Subcutaneous preadipocyte (primary cell): Measurements from ENCODE around the gene FN3KRP.

GRCh38 chr17:82059706-82060228 lies 5.8 kb downstream of the DUS1L start:
- CAGE, long polyA plus RNA, result no peak

GRCh38 chr17:82077829-82078871 lies 12.5 kb upstream of the DUS1L start:
- CAGE, long polyA plus RNA, result no peak

DNA sequence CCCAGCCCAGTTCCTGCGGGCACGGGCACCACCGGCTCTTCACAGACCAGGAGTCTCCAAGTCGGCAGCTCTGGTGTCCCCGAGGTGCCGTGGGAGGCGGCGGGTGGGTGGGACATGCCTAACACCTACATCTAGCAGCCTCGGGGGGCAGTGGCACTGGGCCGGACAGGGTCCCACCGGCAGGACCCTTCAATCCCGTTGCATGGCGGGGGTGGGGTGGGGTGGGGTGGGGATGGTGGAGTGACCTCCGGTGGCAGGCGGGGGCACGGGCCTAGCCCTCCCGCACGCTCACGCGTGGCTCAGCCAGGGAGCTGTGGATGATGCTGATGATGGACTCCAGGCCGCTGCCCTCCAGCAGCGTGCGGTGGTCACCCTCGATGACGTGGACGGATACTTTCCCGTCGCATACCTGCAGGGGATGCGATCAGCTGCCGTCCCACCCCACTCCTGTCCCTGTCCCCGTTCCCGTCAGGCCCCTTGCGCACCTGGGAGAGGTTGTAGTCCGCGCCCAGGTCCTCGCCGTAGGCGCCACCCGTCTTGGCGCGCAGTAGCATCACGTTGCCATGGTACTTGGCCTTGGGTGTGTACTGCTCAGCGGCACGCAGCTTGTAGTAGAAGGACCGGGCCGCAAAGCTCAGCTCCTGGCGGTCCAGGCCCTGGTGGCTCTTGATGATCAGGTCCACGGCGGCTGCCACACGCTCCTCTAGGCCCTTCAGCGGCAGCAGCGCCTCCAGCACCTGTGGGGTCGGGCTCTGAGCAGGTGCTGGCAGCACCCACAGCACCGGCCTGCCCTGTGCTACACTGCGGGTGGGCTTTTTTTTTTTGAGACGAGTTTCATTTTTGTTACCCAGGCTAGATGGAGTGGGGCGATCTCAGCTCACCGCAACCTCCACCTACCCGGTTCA lies 13.5 kb upstream of the DUS1L start:
- CAGE, long polyA plus RNA, result no peak

DNA sequence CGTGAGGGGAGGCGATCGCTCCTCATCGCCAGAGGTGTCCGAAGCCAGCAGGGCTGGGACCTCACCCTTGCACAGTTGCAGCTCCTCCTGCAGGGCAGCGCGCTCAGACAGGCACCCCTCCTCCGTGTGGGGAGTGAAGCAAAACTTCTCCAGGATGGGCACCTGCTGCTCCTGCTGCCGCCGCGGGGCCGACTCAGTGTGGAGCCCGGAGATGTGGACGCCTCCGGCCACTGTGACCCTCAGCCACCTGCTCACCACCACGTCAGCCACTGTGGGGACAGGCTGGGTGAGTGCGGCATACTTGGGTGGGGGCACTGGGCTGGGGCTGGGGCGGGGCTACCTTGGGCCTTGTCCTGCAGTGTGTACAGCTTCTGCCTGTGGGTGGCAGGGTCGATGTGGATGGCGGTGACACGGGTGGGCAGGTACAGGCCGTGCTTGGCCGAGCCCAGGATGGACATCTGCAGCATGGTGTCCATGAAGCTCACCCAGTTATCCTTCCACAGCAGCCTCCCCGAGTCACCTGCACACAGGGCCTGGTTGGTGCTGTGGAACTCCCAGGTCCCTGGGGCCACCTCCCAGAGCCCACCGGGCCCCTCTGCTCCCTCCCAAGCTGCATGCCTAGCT lies 10.9 kb downstream of the FASN start:
- CAGE, long polyA plus RNA, result no peak

GRCh38 chr17:82112817-82113660 lies 15.0 kb upstream of the FASN start:
- CAGE, long polyA plus RNA, result no peak

DNA sequence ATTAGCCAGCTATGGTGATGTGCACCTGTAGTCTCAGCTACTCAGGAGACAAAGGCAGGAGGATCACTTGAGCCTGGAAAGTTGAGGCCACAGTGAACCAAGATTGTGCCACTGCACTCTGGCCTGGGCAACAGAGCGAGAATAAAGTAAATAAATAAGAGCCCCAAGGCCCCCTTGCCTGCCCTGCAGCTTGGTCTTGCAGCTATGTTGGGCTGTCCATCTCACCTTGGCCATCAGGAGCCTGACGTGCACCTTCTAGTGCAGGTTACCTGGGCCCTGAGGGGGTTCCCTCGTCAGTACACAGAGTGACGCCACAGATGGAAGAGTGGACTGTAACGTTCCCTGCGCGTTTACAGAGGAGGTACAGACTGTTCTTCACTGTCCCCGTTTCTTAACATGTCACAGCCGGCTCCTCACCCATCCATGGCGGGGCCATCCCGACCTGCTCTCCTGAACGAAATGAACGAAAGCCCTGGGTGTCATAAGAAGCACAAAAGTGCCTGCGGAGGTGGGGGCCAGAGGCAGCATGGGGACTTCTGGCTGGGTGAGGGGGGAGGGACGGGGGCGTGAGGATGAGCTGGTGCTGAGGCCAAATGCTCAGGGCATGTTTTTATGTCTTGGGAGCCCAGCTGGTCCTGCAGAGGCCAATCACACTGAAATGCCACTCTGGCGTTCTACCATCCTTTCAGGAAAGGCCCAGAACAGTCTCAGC lies 15.9 kb upstream of the FASN start:
- CAGE, long polyA plus RNA, result no peak

GRCh38 chr17:82170369-82170997 lies 42.2 kb downstream of the CCDC57 start:
- CAGE, long polyA plus RNA, result no peak

DNA sequence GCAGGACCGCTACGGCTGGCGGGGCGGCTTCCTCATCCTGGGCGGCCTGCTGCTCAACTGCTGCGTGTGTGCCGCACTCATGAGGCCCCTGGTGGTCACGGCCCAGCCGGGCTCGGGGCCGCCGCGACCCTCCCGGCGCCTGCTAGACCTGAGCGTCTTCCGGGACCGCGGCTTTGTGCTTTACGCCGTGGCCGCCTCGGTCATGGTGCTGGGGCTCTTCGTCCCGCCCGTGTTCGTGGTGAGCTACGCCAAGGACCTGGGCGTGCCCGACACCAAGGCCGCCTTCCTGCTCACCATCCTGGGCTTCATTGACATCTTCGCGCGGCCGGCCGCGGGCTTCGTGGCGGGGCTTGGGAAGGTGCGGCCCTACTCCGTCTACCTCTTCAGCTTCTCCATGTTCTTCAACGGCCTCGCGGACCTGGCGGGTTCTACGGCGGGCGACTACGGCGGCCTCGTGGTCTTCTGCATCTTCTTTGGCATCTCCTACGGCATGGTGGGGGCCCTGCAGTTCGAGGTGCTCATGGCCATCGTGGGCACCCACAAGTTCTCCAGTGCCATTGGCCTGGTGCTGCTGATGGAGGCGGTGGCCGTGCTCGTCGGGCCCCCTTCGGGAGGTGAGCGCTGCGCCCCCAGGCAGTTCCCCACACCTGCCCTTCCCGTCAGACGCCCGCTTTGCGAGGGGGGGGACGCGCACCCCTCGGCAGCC lies 8.6 kb downstream of the SLC16A3 start:
- CAGE, long polyA plus RNA, result no peak

- CAGE, long polyA plus RNA, result no peak
These were observed 14.7 kb downstream of the SLC16A3 start for GRCh38 chr17:82243382-82244057.

- CAGE, long polyA plus RNA, result no peak
These were observed 20.1 kb downstream of the CD7 start for GRCh38 chr17:82297285-82297803.

DNA sequence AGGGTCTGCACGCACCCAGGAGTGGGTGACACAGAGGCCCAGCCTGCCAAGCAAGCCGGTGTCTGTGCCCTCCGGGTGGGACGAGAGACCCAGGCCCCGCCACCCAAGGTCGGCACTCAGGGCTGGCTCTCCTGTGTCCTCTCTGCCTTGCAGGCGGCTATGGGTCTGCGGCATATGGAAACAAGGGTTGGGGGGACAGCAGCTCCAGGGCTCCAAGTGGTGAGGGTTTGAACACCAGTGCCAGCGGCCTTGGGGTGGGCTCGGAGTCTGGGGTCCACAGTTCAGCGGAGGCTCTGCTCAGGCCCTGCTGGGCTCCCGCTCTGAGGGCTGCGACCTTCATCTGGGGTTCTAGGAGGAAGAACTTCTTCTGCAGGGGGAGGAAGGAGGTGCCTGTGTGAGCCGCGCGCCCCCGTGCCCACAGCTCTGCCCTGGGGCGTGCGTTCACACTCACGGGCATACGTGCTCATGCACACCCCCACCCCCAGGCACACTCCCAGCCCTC lies 4.6 kb upstream of the CD7 start:
- CAGE, long polyA plus RNA, result no peak

- CAGE, long polyA plus RNA, result no peak
These were observed 5.7 kb upstream of the SECTM1 start for GRCh38 chr17:82338865-82340072.

DNA sequence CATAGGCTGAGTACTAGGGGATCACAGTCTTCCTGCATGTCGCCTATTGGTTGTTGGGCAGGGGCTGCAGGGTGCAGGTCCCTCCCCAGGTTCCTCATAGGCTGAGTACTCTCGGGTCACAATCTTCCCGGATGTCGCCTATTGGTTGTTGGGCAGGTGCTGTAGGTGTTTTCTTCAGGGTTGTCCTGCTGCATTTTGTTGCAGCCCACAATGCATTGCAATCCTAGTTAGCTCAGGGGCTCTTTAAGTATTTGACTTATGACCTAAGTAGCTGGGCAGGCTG lies 3.6 kb upstream of the UTS2R start:
- CAGE, long polyA plus RNA, result no peak

DNA sequence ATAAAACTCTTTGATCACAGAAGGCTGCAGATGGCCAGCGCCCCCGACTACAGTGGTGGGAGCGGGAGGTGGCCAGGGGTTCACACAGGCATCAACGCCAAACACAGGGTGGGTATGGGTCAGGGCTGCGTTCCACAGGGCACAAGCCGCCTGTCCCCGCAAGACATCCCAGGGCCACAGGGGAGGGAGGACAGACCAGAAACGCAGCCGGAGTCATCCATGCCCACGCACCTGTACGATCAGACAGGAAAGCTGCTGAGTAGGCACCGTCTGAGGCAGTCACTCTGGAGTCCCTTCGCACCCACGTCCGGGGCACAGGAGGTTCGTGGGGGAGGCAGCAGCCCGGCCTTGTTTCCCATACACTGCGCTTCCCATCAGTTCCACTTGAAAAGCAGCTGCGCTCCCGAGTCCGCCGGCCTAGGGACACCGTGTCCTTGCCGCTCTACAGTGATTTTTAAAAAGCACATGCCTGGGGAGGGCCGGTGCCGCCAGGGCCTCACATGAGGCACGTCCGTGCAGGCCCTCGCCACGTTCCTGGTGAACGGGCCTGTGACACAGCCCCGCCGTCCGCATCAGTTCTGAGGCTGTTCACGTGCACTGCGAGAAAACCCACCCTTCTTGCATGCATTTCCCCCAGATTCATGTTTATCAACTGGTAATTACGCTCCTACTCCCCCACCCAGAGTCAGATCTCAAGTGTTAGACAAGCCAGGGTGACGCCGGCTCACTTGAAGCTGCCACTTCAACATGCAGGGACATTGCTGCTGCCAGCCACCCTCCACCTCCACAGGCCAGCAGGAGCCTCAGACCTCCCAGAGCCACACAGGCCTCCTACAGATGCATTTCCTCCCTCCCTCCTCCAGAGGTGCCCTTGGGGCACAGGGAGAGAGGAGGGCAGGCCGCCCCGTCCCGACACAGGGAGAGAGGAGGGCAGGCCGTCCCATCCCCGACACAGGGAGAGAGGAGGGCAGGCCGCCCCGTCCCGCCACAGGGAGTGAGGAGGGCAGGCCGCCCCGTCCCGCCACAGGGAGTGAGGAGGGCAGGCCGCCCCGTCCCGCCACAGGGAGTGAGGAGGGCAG lies 34.7 kb downstream of the WDR45B start:
- CAGE, long polyA plus RNA, result no peak

DNA sequence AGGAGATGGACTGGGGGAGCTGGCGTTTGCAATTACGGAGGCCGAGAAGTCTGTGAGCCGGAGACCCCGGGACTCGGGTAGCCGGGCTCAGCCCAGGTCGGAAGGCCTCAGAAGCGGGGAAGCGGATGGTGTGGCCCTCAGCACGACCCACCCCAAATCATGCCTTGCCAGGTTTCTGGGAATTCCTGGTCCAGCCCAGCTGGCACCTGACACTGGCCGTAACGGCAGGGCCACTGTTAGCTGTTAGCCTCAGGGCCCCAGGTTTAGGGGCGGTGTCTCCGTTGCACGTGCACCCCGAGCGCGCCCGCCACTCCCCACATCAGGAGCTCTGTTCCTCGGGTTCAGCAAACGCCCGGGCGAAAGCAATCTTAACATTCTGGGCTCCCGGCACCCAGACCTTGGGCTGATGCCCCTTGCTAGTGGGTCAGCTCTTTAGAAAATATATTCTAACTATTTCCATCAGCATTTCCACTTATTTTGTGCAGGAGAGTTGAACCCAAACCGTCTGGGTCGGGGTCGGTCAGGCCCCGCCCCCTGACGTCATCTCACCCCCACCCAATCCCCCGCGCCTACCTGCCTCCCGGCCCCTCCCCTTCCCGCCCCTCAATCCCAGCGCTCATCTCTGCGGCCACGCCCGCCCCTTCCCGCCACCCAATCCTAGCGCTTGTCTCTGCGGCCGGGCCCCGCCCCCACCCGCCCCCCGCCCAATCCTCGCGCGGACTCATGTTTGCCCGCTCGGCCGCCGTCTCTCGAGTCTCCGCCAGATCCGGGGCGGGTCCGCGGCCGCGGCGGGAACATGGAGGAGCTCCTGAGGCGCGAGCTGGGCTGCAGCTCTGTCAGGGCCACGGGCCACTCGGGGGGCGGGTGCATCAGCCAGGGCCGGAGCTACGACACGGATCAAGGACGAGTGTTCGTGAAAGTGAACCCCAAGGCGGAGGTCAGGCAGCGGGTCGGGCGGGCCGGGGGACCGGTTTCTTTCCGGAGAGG lies at the start of gene FN3KRP:
Gene FN3KRP, plus strand, starts transcription at position 747 of the 987 bp plus-strand sequence.
- CAGE, long polyA plus RNA, result no peak

- CAGE, long polyA plus RNA, result no peak
These were observed 37.4 kb downstream of the TBCD start for GRCh38 chr17:82789326-82789676.

DNA sequence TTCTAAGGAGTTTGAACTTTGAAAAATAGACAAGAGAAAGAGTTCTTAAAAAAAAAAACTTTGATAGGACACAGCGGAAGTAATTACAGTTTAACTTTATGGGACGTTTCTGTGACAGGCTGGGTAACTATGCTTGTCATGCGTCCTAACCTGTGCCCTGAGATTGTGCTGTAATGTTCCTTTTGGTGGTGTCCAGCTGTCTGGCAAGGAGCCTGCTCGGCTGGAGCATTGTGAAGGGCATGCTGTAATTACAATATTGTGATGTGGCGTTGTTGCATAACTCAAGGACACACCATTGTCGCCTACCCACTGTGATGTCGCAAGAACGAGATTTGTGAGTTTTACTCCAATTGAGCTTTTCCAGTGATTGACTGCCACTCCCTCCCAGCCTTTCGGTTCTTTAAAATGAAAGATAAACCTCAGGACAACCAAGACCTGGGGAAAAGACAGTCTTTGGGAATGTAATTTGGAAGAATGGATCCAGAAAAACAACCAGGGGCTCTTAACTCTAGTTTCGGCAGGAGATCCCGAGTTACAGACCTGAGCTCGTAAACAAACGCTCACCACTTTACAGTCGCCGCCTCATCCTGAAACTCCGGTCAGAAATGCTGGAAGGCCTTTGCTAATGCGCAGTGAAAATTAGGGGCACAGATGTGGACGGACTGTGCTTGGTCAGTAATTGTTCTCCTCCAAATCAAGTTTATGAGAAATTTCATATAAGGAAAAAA lies 1.4 kb downstream of the ZNF750 start:
- CAGE, long polyA plus RNA, result no peak

GRCh38 chr17:82887336-82887816 lies 47.6 kb upstream of the ZNF750 start:
- CAGE, long polyA plus RNA, result no peak

DNA sequence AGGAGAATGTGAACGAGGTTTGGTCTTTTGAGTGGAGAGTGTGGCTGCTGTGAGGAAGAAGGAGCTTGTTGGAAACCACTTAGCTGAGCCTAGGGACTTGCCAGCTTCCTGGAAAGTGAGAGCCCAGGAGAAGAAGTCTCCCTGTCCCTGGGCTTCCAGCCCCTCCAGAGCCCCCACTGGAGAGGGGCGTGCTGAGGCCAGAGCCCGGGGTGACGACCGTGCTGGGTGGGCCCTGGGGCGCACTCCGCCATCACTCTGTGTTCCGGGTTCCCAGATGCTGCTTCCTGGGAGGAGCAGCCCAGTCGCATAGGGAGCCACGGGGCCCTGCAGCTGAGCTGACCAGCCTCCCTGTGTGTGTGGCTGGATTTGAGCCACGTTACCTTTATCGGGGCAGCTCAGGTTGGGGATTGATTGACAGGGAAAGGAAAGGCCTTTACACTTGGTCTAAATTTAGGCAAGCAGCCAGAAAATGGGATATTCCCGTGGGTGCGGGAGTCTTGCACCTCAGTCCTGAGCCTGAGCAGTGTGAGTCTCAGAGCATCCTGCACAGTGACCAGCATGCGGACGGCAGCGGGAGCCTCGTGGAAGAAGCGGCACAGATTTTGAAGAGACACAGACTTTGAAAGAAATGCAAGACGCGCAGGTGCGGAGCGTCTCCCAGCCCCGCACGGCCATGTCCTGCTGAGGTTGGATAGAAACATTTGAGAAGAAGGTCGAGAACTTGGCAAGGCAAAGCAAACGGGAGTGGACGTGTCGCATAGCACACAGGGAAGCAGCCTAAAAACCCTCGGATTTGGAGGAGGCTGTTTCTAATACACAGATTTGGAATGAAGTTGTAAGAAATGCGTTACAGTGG lies 51.3 kb upstream of the ZNF750 start:
- CAGE, long polyA plus RNA, result no peak

- CAGE, long polyA plus RNA, result no peak
These were observed 75.6 kb upstream of the ZNF750 start for GRCh38 chr17:82915300-82916029.